ENCODE data around the genes TLR1, KLHL5 and N4BP2.

GRCh38 chr4:38068019-38068631 is 107.9 kb downstream of the PTTG2 start:
- PRO-cap, result no peak

DNA sequence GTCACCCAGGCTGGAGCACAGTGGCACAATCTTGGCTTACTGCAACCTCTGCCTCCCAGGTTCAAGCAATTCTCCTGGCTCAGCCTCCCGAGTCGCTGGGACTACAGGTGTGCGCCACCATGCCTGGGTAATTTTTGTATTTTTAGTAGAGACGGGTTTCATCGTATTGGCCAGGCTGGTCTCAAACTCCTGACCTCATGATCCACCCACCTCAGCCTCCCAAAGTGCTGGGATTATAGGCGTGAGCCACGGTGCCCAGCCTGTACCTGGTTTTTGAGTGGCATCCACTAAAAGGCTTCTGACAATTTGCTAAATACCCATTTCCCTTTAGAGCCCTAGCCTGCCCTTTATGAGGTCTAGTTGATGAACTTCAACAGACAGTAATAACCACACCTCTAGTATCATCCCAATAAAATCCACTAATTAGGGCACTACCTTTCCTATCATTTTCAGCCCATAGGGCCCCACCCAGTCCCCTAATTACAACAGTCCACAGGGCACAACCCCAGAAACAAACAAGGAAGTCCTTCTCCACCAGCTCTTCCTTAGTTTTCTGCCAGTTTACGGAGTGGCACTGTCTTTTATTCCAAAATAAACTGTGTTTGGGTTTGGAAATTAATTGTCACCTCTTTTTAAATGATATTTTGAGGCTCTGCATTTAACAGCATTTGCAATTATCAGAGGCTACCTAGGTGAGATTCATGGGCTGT is 303.7 kb downstream of the PTTG2 start:
- PRO-cap, result no peak

DNA sequence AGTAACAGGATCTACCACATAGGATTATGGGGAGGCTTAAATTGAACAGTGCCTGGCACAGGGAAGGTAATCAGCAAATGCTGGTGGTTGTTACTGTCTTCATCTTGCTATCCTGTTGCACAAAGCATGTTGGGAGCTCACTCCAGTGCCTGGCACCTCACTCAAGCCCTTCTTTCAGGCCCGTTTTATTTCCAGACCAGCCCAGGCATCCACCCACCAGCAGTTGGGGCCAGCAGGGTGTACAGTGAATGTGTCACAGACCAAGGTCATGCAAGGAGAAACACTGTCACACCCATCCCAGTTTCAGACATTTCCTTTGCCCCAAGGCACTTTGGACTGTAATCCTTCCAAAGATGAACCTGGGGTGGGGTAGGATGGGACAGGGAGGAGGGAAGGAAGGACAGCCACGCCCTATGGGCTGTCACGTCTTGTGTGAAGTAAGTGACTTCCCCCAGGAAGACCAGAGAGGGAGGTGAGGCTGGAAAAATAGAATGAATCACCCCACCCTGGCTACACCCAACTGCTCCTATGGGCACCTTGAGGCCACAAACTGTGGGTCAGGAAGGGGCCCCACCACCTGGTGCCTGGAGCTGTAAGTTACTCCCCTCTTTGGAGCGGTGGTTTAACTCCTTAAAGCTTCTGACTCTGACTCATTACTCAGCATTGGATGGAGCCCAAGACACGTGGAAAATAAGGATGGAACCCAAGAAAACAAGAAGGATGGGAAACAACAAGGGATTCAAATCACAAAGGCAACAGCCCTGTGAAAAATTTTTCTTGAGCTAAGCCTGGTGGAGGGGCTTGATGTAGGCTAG is 350.0 kb upstream of the KLF3 start:
- PRO-cap, result no peak

GRCh38 chr4:38565384-38565846 is 98.6 kb upstream of the KLF3 start:
- PRO-cap, result no peak

GRCh38 chr4:38665500-38666741 is 1.9 kb downstream of the KLF3 start:
- PRO-cap, result no peak

DNA sequence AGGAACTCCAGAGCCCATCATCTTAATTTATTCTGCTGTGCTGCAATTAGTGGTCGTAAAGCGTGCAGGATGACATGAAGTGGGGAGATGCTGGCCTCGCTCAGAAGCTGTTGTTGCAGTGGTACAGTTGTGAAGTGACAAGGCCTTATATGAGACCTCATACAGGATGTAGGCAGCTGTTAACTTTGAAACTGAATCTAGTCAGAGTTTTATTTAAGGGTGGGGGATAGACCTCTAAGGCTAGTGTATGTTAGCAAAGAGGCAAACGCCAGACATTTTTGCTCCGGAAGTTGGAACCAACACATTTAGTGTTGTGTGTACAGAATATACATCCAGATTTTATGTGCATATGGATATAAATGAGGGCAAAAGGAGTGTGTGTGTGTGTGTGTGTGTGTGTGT is 13.5 kb downstream of the KLF3 start:
- PRO-cap, result no peak

GRCh38 chr4:38804706-38805332 is at the start of gene TLR1:
TLR1 (minus strand) TSS chr4:38804791.
- PRO-cap, result unidirectional peak, minus-strand start at chr4:38804800

DNA sequence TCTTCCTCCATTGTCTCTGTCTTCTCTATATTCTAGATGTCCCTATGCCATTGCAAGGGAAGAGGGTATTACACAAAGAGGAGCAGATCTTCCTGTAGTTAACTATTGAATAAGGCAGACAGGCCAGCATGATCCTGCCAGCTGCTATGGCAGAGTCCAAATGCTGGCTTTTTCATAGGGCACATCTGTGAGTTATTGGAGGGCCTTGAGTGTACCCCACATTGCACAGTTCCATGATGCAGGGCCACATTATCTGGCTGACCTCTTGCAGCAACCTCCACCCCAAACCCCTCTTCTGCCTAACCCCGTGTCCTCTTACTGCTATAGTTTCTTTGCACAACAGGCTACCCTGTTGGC is 20.8 kb upstream of the TLR1 start:
- PRO-cap, result no peak

- PRO-cap, result unidirectional peak, minus-strand start at chr4:38889295
These were observed 21.6 kb downstream of the FAM114A1 start for GRCh38 chr4:38889171-38889588.

DNA sequence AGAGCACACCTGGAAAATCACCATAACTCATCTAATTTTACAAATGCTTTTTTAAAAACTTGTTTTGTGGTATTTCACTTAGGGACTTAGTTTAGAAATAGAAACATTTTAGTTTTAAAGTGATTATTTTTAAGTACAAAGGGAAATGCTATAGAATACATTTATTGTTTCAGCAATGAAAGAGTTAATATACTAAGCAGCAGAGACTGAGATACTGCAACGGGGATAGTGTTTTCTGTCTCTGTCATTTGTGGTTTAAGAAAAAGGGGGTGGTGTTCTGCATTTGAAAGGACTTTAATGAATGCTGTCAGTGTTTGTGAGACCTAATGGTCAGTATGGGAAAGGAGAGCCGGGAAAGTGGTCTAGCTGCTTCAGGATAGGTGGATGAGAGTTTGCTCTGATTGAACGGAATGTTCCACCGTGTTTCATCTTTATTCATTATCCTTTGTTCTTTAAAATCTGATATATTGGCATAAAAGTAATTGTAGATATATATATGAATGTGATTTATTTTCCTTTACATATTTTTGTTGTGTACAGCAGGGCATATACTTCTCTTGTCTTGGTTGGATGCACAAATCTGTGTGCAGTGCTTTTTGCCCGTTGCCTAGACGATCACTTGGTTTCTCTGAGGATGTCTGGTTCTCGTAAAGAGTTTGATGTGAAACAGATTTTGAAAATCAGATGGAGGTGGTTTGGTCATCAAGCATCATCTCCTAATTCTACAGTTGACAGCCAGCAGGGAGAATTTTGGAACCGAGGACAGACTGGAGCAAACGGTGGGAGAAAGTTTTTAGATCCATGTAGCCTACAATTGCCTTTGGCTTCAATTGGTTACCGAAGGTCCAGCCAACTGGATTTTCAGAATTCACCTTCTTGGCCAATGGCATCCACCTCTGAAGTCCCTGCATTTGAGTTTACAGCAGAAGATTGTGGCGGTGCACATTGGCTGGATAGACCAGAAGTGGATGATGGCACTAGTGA is at the start of gene KLHL5:
TSS of gene KLHL5 (plus strand) at position 214 of the 984 bp plus-strand sequence.
- PRO-cap, result no peak

DNA sequence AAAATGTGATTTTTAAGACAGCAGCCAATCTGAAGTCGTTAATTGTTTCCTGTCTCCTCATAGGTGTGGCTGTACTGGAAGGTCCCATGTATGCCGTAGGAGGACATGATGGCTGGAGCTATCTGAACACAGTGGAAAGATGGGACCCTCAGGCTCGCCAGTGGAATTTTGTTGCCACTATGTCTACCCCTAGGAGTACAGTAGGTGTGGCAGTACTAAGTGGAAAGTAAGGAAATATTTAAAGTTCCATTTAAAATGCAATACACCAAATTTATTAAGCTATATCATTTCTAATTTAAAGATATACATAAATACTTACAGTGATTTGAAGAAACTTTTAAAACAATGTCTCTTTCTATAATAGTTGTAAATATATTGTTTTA is 45.5 kb downstream of the KLHL5 start:
- PRO-cap, result no peak

DNA sequence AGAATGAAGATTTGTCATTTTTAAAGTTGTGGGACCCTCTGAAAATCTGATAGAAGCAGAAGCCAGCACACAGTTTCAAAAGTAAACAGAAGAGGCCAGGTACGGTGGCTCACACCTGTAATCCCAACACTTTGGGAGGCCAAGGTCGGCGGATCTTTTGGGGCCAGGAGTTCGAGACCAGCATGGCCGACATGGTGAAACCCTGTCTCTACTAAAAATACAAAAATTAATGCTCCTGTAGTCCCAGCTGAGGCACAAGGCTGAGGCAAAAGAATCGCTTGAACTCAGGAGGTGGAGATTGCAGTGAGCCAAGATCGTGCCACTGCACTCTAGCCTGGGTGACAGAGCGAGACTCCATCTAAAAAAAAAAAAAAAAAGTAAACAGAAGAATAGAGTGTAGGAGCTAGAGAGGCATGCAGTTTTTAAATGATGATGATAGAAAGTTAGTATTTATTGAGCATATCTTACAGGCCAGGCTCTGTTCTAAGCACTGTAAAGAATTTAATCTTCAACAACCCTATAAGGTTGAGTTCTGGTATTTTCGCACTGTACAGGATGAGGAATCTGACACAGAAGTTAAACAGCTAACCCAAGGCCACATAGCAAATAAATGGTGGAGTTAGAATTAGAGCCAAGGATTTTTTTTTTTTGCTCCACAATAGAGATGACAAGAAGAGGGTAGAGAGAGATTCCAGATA is 55.8 kb downstream of the KLHL5 start:
- PRO-cap, result no peak

GRCh38 chr4:39459147-39459730 is 383 bp downstream of the LIAS start:
- PRO-cap, result bidirectional peak, plus-strand start at chr4:39459543, minus-strand start at chr4:39459583

DNA sequence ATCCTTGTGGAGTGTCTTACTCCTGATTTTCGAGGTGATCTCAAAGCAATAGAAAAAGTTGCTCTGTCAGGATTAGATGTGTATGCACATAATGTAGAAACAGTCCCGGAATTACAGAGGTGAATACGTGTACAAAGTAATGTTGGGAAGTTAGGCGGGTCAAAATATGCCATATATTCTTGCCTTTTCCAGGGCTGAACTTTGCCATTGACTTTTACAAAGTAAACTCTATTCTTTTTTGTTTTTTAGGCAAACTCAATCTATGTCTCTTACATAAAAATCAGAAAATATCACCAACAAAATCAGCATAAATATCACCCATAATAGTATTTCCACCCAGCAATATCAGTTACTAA is 8.7 kb downstream of the LIAS start:
- PRO-cap, result no peak

- PRO-cap, result no peak
These were observed 1.3 kb downstream of the SMIM14 start for GRCh38 chr4:39637336-39637880.

- PRO-cap, result no peak
These were observed 8.5 kb downstream of the UBE2K start for GRCh38 chr4:39706372-39706957.

GRCh38 chr4:39719869-39720402 is 22.0 kb downstream of the UBE2K start:
- PRO-cap, result no peak

DNA sequence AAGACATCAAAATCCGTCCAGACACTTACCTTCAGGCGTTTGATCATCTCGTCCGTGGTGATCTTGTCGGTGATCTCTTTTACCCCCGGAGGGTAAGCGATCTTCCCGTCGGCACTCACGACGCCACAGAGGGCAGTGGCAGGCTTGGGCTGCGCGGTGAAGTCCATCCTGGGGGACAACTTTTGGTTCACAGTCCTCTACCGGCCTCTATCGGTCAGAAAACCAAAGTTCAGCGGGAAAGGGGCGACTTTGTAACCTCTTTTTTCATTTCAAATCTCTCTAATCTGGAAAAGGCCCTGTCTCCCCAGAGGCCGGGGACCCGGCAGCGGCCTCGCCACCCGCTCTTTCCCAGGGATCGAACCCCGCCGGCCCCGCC is 1.3 kb downstream of the PDS5A start:
- PRO-cap, result bidirectional peak, plus-strand start at position 272 of the sequence, minus-strand start at position 137 of the sequence

DNA sequence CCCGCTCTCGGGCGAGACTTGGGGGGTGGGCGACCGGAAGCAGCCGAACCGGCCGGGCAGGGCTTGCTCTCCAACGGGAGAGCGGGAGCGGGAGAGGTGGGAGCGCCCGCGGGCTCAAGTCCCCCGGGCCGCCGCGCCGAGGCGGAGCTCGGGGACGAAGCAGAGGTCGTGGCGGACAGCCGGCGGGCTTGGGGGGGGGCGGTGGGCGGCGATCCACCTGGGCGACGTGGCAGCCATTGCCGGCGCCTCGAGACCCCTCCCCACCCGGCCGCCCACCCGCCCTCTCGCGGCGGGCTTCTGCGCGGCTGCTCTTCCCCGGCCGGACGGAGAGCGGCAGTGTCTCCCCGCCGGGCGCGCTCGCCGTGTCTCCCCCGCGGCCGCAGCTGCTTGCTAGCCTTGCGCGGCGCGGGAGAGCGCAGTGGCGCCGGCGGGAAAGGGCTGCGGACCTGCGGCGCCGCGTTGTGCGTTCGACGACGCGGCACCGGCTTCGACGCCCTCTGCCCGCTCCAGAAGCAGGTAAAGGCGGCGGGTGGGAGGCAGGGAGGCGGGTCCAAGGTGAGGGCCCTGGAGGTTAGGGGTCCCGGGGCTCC is at the start of gene N4BP2:
TSS of gene N4BP2 (plus strand) at position 336 of the 590 bp plus-strand sequence.
- PRO-cap, result bidirectional peak, plus-strand start at position 411 of the sequence, minus-strand start at position 258 of the sequence

DNA sequence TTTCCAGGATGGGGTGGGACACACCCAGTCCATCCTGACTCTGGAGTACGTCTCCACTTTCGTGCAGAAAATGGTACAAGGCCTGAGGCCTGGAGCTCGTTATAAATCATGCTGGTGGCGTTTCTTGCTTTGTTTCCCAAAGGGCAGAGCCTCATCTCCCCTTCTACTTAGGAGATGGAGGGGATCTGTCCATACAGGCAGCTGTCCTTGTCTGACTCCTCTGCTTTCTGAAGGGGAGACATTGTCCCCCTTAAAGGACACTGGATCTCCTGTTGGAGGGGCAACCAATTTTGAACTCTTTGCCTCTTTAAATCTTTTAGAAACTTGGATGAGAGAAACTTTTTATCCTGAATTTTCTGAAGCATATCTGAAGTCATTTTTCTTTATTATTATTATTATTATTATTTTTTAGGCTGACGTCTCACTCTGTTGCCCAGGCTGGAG is 3.0 kb upstream of the RHOH start:
- PRO-cap, result no peak

Data from Calu3 (cell line).